B cell (primary cell): Measurements from ENCODE around the genes ASS1, AIF1L and NUP214.

- PRO-cap: no peak
- CAGE, long polyA plus RNA: no peak
These were observed 30.6 kb upstream of the ASS1 start for GRCh38 chr9:130414248-130414560.

DNA sequence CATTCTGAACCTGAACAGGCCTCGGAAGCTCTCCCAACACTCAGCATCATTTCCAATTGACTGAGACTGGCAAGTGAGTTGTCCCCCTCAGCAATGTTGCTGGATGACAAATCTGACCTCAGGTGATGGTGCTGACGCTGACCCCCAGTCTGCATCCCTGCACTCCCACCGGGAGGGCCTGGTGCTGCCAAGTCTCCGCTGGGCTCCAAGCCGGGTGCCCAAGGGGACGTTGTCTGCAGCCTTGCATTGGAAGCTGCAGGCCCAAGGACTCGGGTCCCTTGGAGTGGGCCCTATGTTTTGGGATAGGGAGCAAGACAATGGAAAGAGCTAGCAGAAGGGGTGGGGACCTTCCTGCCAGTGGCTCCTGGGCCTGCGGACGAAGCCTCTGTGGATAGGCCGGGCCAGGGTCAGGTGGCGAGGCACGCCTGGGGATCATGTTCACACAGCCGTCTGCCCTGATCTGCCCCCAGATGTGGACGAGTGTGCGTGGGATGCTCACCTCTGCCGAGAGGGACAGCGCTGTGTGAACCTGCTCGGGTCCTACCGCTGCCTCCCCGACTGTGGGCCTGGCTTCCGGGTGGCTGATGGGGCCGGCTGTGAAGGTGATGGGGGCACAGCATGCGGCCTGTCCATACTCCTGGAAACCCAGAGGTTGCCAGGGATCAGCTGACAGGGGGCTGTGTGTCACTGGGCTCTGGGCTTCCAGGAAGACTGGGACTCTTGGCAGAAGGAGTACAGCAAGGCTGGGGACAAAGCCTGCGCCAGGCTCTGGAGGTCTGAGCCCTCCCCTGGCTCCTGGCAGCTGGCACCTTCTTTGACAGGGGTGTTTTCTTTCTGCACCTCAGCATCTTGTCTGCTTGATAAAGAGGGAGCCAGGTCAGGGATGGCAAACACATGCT lies 16.6 kb upstream of the ASS1 start:
- PRO-cap: no peak
- CAGE, long polyA plus RNA: no peak

GRCh38 chr9:130444662-130445529 lies at the start of gene ASS1:
Gene ASS1 (plus strand): TSS chr9:130444961.
- PRO-cap: no peak
- CAGE, long polyA plus RNA: no peak

GRCh38 chr9:130692208-130692842 lies 1.3 kb upstream of the EXOSC2 start:
- PRO-cap: no peak
- CAGE, long polyA plus RNA: no peak

- PRO-cap: no peak
- CAGE, long polyA plus RNA: no peak
These were observed 69.4 kb upstream of the ABL1 start for GRCh38 chr9:130765302-130766454.

DNA sequence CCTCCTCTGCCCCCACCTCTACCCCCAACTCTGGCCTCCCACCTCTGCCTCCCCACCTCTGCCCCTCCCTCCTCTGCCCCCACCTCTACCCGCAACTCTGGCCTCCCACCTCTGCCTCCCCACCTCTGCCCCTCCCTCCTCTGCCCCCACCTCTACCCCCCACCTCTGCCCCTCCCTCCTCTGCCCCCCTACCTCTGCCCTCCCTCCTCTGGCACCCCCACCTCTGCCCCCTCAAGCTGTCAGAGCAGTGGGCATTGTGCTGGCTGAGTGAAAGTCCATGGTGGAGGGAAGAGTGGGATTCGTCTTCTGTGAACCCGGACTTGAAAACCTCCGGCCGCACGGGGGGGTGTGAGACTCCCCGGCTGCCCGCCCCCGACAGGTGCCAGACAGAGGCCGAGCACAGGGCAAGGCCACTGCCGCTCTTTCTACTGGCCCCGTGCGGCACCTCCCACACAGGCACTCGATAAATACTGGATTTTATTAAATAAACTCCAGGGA lies 2.4 kb upstream of the QRFP start:
- PRO-cap: no peak
- CAGE, long polyA plus RNA: no peak

GRCh38 chr9:130913044-130913750 lies 16.6 kb upstream of the QRFP start:
- PRO-cap: no peak
- CAGE, long polyA plus RNA: no peak

GRCh38 chr9:131010596-131011138 lies 1.7 kb downstream of the LAMC3 start:
- PRO-cap: no peak
- CAGE, long polyA plus RNA: no peak

DNA sequence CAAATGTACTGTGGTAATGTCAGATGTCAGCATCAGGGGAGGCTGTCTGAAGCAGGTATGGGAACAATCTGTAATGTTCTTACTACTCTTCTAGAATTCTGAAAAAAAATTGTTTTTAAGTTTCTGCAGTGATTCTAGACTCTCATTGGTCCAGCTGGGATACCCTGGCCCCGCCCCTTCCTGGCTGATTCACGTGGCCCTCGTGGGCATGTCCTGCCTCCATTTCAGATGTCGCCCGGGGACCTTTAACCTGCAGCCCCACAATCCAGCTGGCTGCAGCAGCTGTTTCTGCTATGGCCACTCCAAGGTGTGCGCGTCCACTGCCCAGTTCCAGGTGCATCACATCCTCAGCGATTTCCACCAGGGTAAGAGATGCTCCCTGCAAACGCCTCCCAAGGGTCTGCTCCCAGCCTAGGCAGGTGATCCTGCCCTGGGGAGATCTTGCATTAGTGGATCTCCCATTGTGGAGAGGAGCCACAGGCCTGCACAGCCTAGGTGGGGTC lies 36.4 kb downstream of the LAMC3 start:
- PRO-cap: no peak
- CAGE, long polyA plus RNA: no peak

- PRO-cap: no peak
- CAGE, long polyA plus RNA: no peak
These were observed at the start of gene AIF1L for GRCh38 chr9:131096042-131096714. Gene AIF1L (plus strand): TSS chr9:131096531.

GRCh38 chr9:131125081-131125747 lies at the start of gene NUP214:
Gene NUP214 (plus strand): TSS chr9:131125586.
- PRO-cap: bidirectional peak, plus-strand start at chr9:131125621, minus-strand start at chr9:131125435
- CAGE, long polyA plus RNA: no peak

GRCh38 chr9:131191647-131192543 lies 66.5 kb downstream of the NUP214 start:
- PRO-cap: no peak
- CAGE, long polyA plus RNA: no peak

- PRO-cap: no peak
- CAGE, long polyA plus RNA: no peak
These were observed 15.2 kb downstream of the FAM78A start for GRCh38 chr9:131260789-131261792.

DNA sequence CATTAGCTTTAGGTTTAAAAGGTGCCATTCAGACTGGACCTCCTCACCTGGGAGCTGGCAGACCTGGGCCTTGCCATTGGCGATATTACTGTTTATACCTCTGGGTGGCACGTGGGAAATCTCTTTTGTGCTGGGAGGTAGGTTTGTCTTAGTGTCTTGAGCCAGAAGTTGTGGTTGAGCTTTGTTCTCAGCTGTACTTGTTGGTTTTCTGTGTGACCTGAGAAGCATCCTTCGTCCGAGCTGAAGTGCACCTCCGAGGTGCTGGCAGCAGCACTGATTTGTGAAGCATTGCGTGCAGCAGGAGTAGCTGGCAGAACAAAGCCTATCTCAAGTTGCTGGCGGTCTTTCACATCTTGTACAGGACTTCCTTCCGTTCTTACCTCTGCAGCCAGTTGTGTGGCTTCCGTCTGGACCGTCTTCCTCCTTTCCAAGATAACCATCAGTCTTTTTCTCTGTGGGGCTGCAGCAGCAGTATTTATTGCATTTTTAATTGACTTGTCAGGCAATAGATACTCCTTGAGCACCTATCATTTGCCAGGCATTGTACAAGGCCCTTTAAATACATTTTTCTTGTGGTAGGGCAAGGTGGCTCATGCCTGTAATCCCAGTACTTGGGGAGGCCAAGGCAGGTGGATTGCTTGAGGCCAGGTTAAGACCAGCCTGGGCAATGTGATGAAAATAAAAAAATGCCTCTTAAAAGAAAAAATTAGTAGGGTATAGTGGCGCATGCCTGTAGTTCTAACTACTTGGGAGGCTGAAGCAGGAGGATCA lies 4.4 kb downstream of the PRRC2B start:
- PRO-cap: bidirectional peak, plus-strand start at position 447 of the sequence, minus-strand start at position 275 of the sequence
- CAGE, long polyA plus RNA: no peak

- PRO-cap: no peak
- CAGE, long polyA plus RNA: no peak
These were observed 8.8 kb downstream of the PRRC2B start for GRCh38 chr9:131402582-131403250.

DNA sequence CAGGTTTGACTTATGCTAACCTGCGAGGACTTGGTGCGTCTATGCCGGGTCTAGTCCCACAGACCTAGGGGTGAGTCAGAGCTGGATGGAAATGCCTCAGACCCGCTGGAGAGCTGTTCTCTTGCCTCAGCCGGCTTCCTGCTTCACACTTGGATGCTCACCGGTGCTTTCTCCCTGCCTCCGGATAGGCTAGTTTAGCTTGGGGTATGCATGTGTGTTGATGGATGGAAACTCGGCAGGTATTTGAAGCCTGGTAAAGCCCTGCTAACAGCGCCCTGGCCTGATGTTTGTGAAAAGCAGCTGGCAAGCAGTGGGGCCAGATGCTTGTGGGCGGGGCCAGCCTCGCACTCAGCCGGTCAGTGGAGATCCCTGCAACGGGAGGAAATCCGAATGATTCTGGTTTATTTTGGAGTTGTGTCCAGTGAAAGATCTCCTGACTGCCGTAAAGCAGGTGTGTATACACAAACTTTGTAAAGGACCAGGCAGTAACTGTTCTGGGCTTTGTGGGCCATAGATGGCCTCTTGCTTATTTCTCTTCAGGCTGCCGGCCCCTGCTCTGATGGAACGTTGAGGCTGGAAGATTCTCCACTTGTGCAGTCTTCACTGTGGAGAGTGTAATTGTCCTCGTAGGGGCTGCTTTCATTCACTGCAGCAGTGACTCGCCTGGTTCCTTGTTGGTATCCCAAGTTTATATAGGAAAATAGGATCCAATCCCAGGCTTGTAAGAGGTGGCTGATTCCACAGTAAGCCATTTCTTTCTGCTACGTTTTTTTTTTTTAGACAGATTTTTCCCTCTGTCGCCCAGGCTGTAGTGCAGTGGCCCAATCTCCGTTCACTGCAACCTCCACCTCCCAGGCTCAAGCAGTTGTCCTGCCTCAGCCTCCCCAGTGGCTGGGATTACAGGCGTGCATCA lies 29.5 kb downstream of the PRRC2B start:
- PRO-cap: unidirectional peak, minus-strand start at position 93 of the sequence
- CAGE, long polyA plus RNA: no peak

GRCh38 chr9:131424089-131424798 lies 30.4 kb downstream of the PRRC2B start:
- PRO-cap: no peak
- CAGE, long polyA plus RNA: no peak

DNA sequence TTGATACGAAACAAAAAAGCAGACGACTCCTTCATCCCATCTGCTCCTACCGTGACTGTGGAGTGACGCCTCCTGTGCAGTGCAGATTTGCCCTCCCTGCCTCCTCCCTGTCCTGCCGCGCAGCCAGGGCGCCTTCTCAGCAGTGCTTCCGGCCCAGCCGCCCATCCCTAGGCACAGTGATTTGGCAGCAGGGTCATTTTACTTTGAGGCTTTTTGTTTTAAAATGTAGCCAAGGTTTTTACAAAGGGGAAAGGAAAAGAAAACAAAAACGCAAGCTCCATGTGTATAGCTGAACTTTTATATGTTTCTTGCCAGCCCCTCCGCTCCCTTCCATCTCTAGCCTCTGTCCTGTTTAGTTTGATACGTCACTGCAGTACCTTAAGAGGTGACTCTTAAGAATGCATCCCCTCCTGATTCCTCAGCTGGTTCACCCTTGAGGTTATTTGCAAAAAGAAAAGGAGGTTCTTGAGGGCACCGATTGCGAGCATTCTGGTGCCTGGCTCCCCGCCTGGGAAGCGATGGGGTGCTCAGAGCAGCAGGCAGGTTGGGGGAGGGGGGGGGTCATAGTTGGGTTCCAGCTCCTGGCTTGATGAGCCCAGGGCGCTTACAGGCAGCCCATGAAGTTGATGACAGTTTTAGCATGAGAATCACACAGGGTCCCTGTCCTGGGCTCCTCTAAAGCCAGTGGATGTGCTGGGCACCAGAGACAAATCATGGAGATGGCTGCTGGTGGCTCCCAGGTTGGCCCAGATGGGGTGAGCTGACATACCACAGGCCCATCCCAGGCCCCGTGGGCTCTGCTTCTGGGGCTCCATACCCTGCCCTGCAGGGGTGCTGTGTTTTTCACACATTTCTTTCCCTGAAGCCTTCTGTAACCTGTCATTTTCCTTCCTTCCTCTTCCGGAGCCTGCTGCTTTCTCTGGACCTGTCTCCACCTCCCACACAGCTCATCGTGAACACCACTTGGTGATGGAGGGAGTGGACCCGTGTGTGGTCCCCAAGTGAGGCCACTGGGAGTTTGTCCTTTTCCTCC lies 6.3 kb upstream of the POMT1 start:
- PRO-cap: no peak
- CAGE, long polyA plus RNA: no peak

GRCh38 chr9:131500343-131500846 lies 2.3 kb upstream of the POMT1 start:
- PRO-cap: no peak
- CAGE, long polyA plus RNA: no peak

DNA sequence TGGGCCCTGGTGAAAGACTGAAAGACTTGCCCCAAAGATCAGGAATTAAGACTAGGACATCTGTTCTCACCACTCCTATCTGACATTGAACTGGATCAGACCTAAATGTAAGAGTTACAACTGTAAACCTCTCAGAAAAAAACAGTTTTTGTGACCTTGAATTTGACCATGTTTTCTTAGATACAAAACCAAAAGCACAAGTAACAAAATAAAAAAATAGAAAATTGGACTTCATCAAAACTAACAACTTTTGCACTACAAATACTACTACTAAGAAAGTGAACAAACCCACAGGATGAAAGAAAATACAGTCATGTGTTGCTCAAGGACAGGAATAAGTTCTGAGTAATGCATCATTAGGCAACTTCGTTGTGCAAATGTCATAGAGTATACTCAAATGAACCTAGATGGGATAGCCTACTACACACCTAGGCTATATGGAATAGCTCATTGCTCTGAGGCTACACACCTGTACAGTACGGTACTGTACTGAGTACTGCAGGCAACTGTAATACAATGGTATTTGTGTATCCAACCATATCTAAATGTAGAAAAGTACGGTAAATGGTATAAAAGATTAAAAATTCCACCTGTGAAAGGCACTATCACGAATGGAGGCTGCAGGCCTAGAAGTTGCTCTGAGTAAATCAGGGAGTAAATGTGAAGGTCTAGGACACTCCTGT lies 88.3 kb downstream of the RAPGEF1 start:
- PRO-cap: no peak
- CAGE, long polyA plus RNA: no peak